RPMI7951 (cell line): ENCODE measurements around the gene AHDC1.

DNA sequence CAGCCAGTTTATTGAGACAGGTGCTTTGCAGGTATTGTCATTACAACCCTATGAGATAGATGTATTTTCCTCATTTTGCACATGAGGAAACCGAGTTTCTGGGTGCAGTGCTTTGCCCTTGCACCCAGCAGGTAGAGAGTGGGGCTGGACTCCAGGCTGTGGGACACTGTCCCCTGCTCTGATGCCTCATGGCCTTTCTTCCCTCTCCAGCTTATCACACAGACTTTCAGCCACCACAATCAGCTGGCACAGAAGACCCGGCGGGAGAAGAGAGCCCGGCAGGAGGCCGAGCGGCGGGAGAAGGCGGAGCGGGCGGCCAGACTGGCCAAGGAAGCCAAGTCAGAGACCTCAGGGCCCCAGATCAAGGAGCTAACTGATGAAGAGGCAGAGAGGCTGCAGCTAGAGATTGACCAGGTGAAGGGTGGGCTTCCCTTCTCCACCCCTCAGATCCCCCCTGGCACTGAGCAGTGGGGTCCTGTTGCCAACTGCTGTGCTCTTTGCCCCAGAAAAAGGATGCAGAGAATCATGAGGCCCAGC lies 19.0 kb downstream of the KDF1 start:
- RAMPAGE, long total RNA, result no peak

DNA sequence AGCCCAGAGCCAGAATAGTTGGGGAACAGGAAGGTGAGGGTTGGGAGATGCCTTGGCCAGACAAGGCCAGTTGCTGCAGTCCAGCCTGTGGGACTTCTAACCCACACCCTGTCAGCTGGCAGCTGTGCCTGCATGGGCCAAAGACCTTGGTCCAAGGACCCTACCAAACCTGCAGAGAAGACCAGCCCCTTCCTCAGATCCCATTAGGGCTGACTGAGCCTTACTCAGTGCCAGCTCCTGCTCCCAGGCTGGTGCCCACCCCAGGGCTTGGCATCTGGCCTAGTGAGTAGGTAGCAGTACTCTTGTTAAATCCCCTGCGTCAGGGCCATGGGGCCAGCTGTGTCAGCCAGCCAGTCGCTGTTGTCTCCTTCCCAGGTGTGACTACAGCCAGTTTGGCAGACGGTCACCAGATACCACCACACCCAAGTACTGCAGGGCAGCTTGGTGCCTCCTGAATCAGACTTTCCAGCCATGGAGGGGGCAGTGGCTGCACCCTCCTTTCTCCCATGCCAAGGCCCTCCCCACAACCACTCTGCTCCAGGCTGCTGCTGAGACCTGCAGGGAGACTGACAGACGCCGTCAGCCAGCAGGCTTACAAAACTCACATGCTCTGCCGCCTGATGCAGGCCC lies 3.1 kb downstream of the TENT5B start:
- RAMPAGE, long total RNA, result no peak

DNA sequence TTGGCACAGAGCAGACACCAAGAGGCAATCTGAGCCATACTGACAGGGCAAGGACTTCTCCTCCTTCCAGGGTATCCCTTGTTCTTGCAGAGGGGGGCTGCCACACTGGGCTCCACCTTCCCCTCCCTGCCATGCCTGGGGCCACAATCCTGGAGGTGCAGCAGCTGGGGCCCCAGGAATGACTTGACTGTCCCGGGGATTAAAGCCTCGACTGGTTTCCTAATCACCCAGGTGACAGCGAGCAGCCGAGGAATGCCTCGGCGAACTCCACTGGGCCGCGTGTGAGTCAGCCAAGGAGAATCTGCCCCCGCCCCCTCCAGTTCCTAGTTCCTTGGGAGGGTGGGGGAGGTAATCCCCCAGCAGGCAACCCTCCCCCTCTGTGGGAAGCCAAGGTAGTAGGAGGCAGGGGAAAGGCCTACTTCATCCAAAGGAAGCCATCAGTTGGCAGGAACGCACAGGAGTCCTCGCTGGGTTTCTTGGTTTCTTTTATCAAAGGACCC lies 1.7 kb downstream of the TENT5B start:
- RAMPAGE, long total RNA, result no peak

DNA sequence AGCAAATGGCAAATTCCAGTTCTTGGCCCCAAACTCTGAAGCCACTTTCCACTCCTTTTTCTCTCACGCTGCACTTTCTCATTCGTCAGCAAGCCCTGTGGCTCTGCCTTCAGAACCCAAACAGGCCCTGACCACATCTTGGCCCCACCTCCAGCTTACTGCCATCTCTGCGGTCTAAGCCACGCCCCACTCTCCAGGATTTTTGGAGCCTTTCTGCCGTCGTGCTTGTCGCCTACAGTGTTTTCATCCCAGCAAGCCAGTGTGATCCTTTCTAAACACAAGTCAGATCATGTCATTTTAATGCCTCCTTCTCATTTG lies 14.4 kb upstream of the TENT5B start:
- RAMPAGE, long total RNA, result no peak

- RAMPAGE, long total RNA, result no peak
These were observed 20.7 kb upstream of the TENT5B start for GRCh38 chr1:27033346-27033773.

GRCh38 chr1:27102229-27103033 lies 52.5 kb downstream of the SLC9A1 start:
- RAMPAGE, long total RNA, result no peak

- RAMPAGE, long total RNA, result no peak
These were observed 9.4 kb downstream of the SLC9A1 start for GRCh38 chr1:27145364-27146041.

DNA sequence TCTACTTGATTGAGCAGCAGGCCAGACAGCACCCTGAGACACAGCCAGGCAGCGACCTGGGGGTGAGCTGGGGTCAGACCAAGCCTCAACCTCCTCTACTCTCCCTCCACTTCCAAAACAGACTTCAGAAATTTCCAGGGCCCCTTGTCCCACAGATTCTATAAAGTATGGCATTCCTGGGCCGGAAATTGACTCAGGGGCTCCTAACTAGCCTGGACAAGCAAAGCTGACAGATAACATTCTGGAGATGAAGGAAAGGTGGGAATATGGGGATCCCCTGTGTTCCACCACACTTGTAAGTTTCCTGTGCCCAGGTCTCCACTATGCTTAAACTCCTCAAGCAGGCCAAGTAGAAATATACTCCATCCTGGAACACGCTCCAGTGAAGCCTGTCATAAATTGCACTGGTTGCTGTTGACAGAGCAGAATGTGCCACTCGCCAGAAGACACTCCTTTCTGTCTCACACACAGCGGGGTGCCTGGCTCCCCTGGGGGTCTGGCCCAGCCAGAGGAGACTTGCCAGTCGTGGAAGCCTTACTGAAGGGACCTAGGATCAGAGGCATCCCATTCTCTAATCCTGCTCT lies 1.7 kb downstream of the SLC9A1 start:
- RAMPAGE, long total RNA, result no peak

- RAMPAGE, long total RNA, result no peak
These were observed 5.4 kb downstream of the GPR3 start for GRCh38 chr1:27397732-27398222.

DNA sequence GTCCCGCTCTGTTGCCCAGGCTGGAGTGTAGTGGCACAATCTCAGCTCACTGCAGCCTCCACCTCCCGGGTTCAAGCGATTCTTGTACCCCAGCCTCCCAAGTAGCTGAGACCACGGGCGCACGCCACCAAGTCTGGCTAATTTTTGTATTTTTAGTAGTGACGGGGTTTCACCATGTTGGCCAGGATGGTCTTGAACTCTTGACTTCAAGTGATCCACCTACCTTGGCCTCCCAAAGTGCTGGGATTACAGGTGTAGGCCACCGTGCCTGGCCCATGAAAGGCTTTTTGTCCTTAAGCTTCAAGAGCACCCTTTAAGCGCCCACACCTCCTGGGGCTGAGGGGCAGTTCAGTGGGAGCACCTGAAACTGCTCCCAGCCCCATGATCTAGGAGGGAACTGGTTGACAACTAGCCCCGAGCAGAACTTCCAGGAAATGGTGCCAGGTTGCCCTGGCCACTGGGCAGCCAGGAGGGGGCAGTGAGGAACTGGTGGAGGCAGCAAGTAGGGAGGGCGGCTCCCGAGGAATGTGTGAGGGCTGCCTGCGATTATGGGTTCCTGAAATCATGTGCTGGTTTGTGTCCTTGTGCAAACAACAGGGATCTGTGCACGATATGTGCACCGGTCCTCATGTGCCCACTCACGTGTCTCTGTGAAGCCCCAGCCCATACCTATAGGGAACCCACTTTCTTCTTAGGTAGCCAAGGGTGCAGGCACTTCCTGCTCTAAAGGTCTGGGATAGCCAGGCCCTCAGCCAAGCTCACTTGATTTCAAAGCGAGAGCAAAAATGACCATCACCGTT lies 9.8 kb downstream of the GPR3 start:
- RAMPAGE, long total RNA, result no peak

DNA sequence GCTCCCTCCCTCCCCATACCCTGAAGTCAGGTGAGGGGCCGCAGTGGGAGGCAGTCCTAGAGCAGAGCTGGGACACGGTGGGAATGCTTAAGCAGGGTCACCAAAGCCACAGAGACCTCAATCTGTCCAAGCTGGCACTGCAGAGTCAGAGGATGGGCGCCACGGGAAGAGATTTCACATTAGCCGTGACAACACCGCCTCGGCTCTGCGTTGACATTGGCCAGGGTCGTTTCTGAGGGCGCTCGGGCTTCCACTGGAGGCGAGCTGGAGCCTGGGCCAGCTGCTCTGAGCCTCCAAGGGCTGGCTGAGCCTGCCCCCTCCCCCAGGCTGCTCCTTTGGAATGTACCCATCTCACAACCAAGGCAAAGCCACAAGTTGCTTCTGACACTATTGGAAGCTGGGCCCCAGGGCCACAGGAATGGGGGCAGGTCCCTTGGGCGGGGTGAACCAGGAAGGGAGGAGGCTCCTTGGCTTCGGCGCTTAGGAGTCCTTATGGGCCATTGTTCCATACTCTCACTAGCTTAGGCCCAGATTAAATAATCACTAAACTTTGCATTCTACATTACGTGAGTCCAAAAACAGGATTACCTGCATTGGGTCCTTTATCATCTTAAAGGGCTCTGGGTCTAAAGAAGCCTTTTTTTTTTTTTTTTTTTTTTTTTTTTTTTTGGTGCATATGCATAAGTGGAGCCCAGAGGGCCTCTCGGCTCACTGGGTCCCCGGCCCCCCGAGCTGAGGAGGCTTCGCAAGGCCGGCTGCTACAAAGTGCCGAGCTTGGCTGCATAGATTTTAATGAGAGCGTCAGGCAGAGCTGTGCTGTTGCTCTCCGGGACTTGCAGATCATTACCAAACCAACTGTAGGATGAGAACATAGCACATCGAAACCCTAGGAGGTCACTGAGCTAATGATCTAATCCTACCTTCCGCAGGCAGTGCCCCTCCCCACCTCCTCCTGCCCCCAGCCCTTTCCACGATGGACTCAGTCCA lies 12.8 kb downstream of the GPR3 start:
- RAMPAGE, long total RNA, result no peak

GRCh38 chr1:27427117-27427869 lies 34.9 kb downstream of the GPR3 start:
- RAMPAGE, long total RNA, result no peak

GRCh38 chr1:27430632-27431347 lies 38.4 kb downstream of the GPR3 start:
- RAMPAGE, long total RNA, result no peak

DNA sequence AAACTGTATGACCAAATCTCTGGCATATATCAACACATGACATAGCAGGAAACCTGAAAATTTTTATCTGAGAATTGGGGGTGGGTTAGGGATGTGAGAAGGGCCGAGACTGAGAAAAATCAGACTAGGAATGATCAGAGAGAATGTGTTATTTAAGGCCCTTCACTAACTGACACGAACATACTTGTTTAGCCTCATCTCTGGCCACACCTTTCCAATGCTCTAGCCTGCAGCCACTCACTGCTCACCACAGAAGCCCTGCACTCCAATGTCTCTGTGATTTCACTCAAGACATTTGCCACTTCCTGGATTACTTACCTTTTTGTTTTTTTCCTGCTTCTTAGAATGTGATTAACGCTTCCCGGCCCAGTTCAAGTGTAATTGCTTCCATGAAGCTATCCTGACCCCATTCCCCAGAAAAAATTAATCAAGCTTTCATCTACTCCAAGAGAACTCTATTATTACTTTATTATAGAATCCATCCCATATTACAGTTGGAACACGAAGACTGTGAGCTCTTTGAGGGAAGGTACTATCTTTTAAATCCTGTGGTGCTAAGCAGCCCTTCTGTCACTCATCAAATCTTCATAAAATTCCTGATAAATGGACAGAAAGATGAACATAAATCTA lies 34.5 kb downstream of the WASF2 start:
- RAMPAGE, long total RNA, result no peak

- RAMPAGE, long total RNA, result no peak
These were observed 27.3 kb upstream of the WASF2 start for GRCh38 chr1:27517330-27517677.

DNA sequence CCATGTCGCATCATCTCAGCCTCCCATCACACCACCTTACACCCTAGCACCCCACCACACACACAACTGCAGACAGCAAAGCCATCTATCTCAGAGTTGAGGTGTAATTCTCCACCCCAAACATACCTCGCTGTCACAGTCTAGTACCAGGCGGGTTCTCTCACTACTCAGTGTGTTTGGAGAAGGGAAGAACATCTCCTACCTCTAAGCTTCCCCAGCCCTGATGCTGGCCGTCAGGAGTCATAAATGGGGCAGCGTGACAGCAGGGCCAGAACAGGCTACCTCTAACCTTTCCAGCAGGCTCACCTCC lies 34.6 kb downstream of the AHDC1 start:
- RAMPAGE, long total RNA, result no peak

DNA sequence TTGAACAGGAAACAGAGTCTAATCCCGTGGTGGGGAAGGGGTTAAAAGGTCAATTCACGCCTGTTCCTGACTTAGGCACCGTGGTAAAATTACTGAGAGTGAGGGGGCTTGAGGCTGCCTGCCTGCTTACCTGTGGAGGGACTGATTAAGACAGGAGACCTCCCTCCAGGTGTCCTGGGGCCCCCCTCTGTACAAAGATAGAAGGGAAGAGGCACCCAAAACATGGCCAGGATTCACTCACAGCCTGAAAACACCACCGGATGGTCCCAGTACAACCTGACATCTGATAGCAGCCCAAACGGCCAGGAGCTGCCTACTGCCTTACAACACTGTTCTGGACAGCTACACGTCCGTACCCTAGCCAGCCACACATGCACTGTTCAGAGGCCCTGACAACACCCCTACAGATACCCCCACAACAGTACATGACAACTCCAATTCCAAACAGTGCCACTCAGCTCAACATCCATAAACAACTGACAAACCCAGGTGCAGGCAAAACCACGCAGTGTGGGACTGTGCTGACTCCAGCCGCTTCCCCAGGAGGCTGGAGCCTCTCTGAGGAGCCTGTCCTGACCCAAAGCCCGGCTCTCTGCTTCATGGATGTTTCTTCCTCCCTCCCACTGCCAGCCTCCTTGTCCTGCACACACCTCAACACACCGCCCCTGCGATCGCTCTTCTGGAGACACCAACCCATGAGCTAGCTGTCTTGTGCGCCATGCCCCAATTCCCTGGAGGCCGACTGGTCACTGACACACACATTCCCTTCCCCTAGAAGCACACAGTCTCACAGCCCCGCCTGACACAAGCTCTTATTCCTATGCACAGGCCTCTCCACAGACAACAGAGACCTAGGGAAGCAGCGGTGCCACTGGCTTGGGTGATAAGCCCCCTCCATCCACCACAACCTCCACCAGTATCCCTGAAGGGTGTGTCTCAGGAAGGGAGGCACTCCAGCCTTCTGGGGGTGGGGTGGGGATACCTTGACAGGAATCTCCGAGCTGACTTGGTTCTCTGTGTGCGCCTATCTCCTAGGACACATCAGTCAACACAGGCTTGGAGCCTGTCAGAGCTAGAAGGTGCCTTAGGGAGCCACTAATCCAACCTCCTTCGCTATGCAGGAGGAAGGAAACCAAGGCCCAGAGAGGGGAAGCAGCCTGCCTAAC lies 31.4 kb downstream of the AHDC1 start:
- RAMPAGE, long total RNA, result no peak

DNA sequence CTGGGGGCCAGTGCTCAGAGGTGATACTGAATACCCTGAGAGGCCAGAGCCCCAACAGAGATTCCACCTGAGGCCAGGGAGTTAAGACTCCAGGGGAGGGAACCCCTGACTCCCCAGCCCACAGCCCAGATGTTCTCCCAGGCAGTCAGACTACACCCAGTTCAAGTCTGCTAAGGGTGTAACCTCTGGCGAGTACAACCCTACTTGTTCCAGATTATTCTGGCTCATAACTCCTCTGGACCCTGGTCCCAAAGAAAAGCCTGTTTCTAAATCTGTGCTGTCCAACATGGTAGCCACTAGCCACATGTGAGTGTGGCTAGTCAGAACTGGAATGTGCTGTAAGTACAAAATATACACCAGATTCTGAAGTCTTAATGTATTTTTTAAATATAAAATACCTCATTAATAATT lies 26.1 kb downstream of the AHDC1 start:
- RAMPAGE, long total RNA, result no peak

GRCh38 chr1:27603347-27604640 lies at the start of gene AHDC1:
Gene AHDC1 (minus strand): TSS chr1:27604144.
- RAMPAGE, long total RNA, result no peak

DNA sequence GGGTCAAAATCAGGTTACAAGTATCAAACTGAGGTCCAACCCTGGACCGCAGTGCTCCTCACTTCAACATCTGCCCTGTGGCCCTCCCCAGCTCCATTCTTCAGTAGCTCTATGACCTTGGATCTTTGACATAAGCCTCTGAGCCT lies 4.3 kb downstream of the FGR start:
- RAMPAGE, long total RNA, result no peak